SEM (cell line): ENCODE data around the genes OR5H2, CLDND1 and CMSS1.

DNA sequence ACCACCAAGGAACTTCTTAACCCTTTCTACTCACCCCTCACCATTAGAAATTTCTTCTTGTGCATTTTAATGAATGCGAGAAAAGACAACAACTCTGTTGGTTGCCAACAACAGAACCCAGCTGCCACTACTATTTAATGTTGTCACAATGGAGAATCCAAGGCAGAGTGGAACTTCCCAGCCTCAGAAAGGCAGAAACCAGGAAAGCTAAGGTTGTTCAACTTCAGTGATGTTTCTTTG is 325.2 kb upstream of the ARL6 start:
- PRO-cap, result no peak

- PRO-cap, result no peak
Observed at GRCh38 chr3:97991242-97991688, 19.0 kb upstream of the RIOX2 start.

- PRO-cap, result no peak
Observed at GRCh38 chr3:98282188-98282689, at the start of gene OR5H2. TSS of gene OR5H2 (plus strand) at chr3:98282505.

DNA sequence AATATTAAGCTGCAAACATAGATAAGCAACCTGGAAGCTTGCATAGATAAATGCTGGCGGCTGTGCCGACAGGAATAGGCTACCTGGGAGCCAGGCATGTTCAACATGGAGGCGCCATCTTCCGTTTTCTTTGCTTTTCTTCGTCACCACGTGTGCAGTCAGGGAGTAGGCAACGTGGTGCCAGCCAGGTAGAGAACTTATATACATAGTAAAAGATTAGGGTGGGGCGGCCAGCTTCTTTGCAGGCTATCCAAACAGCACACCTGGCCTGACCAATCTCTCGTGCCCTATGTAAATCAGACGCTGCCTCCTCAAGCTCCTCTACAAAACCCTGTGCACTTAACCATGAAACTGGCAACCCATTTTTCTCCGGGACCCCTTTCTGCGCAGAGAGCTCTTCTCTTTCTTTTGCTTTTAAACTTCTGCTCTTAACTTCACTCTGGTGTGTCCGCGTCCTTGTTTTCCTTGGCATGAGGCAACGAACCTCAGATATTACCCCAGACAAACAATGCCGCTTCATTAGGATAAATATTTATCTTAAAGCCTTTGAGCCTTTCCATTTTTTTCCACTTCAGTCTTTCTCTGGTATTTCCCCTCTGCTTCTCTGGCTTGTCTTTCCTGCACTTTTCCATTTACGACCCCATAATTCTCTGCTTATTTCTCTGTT is 28.5 kb upstream of the OR5K4 start:
- PRO-cap, result no peak

GRCh38 chr3:98521274-98521847 is 1.3 kb downstream of the CLDND1 start:
- PRO-cap, result no peak

GRCh38 chr3:98522499-98523356 is at the start of gene CLDND1:
TSS of gene CLDND1 (minus strand) at chr3:98522902.
- PRO-cap, result bidirectional peak, plus-strand start at chr3:98523163, minus-strand start at chr3:98522882

- PRO-cap, result no peak
Observed at GRCh38 chr3:98551522-98552352, 20.0 kb downstream of the GPR15 start.

GRCh38 chr3:98555658-98556937 is 24.3 kb downstream of the GPR15 start:
- PRO-cap, result no peak

GRCh38 chr3:98562332-98562621 is 30.5 kb downstream of the GPR15 start:
- PRO-cap, result no peak

DNA sequence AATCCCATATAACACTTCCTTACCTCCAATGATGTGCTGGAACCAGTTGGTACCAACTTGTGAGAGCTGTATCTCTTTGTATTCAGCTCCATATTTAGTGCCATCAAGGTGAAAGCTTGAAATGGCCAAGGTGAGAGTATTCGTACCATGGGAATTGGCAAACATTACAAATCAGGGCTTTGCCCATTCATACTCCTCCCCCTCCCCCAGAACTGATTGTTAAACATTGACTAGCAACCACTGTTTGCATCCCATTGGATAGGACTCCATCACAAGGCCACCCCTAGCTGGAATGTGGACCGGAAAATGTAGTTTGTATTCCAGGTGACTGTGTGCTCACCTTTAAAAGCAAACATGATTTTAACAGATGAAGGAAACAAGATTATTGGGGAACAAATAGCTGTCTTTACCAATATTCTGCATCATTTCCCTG is 14.1 kb downstream of the ST3GAL6 start:
- PRO-cap, result no peak

GRCh38 chr3:99550038-99550351 is 88.4 kb upstream of the COL8A1 start:
- PRO-cap, result no peak

DNA sequence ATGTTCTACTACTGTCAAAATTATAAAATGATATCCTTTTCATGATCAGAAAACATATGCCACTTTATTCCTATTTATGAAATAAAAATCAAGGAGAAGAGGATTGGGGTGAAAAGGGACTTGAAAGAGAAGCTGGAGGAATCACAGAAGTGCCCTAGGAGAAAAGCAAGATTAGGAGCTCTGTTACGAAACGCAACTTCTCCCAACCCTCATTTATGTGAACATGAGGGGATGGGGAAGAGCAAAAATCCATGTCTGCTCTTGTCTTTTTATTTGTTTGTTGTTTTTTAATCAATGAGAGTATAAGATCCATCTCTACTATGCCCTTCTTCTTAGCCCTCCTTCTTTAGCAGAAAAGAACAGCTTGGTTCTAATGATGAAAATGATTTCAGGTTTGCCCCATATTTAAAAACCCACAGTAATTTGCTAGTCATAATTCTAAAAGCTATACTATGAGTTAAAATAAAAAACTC is 2.7 kb downstream of the COL8A1 start:
- PRO-cap, result no peak

- PRO-cap, result no peak
Observed at GRCh38 chr3:99692068-99692267, 53.6 kb downstream of the COL8A1 start.

GRCh38 chr3:99816944-99817640 is 570 bp upstream of the CMSS1 start:
- PRO-cap, result no peak

GRCh38 chr3:99817641-99818566 is at the start of gene CMSS1:
TSS of gene CMSS1 (plus strand) at chr3:99817862.
- PRO-cap, result bidirectional peak, plus-strand start at chr3:99817887, minus-strand start at chr3:99818118

GRCh38 chr3:99850377-99851214 is 32.9 kb downstream of the CMSS1 start:
- PRO-cap, result no peak

- PRO-cap, result no peak
Observed at GRCh38 chr3:99909970-99910416, 92.3 kb downstream of the CMSS1 start.

DNA sequence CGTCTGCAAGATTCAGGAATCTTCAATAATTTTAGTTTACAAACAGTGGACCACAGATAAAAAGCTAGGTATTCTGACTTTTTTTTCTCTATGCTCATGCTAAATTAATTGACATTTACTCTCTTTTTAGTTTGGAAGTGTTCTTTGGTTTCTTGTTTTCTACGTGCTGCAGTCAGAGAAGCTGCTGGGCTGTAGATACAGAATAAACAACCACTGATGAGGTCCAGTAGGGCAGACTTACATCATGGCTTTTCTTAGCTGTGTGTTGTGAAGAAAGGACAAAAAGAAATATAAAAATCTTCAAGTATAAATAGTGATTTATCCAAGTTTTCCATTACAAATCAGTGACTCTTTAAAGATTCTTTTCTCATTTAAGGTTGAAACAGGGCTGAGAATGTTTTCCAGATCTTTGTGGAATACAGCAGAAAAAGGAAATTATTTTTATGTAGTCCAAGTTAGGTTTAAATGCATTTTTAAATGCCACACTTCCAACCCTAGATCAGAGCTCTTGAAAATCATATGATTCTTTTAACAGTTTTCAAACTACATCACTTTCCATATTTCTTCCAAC is 122.2 kb downstream of the CMSS1 start:
- PRO-cap, result no peak

GRCh38 chr3:100063824-100064459 is 50.4 kb downstream of the FILIP1L start:
- PRO-cap, result no peak

DNA sequence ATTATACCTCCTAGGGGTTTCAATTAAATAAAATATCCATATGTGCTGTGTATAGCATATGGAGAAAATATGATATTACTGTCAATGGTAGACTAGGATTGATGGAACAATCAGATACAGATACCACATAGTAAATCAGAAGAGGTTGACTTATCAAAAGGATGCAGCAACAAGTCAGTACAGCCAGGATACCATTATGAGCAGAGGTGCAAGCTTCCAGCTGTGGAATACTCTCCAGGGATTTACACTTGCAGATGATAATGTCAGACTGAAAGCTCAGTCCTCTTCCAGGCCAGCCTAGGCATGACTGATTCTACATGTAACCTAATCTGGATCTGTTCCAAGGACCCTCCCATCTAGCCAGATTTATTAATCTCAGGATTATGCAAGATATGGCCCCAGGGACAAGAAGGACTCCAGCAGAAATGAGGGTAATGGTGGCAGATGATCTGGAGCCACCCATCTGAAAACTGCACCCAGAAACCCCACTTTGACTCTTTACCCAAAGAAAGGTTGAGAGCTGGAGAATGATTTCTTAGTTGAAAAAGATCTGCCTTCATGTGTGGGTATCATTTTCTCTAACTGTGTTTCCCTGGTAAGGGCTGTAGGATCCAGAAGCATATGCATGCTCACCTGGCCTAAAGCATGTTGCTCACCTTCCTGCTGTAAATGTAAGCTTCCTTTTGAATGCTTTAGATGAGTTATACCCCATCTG is 8.1 kb downstream of the FILIP1L start:
- PRO-cap, result no peak